Subcutaneous preadipocyte (primary cell): Measurements from ENCODE around the gene OR4F15.

- CAGE, long polyA plus RNA, result no peak
These were observed 79.5 kb upstream of the PCSK6 start for GRCh38 chr15:101568926-101569401.

DNA sequence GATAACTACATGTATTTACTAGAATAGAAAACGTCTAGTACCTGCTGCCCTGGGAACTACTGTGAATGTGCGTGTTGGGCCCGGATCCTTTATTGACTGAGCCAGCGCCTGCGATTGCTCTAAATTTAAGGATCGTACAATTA, 655 bp downstream of the TM2D3 start:
- CAGE, long polyA plus RNA, result no peak

GRCh38 chr15:101812028-101812472, at the start of gene OR4F15:
Gene OR4F15, plus strand, starts transcription at chr15:101812202.
- CAGE, long polyA plus RNA, result no peak